Measurements from ENCODE around the genes FLVCR1, VASH2, ANGEL2 and RPS6KC1.

DNA sequence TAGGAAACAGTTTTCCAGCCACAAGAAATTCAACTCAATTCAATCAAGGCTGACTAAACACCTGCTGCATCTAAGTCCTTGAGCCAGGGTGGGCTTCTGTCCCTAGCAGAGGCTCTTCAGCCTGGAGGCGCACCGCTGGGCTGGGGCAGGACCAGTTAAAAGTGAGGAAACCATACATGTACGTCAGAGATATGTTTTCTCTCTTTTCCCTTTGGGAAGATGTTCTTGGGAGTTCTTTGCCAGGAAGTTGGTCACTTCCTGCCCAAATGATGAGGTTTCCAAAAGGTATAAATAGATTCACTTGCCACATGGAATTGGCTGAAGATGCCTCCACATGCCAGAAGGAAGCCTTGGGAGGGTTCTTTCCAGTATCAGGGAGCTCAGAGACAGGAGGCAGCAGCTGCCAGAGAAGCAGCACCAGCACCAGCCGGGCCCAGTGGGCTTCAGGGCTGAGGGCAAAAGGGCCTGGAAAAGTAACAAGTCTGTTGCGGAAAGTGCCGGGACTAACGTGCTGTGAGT is 97.3 kb upstream of the PPP2R5A start:
- RRBS, result 88% methylated on average over 3 of the region's 7 CpGs

DNA sequence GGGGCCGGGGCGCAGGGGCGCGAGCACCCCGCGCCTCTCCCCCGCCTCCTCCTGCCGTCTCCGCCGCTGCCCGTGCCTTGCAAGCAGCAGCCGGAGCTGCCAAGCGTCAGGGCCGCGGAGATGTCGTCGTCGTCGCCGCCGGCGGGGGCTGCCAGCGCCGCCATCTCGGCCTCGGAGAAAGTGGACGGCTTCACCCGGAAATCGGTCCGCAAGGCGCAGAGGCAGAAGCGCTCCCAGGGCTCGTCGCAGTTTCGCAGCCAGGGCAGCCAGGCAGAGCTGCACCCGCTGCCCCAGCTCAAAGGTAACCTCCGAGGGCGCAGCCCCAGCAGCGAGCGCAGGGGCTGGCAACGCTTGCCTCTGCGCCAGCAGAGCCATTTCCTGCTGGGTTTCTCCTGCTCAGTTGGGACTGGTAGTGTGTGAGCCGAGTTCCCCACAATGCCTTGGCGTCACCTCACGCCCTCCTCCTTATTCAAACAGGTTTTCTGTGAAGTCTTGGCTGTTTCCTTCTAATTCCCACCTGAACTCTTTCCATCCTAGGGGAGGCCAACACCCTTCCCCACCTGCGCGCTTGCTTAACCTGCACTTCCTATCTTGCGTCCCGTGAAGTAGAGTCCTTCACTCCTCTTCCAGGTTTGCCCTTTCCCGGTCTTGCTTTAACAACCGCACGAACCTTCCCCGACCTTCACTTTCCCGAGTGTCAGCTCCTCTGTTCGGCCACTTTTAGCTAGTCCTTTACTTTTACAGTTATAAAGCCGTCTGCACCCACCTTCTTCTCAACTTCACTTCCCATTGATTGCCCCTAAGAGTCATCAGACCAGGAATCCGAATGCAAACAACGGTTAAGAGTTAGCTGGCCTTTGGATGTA is 1.0 kb downstream of the PPP2R5A start:
- RRBS, result under 1% methylated on average over 26 of the region's 58 CpGs

- RRBS, result no CpG with 5 or more reads among the region's 7 CpGs
Measured at GRCh38 chr1:212347685-212348628, 62.7 kb downstream of the PPP2R5A start.

DNA sequence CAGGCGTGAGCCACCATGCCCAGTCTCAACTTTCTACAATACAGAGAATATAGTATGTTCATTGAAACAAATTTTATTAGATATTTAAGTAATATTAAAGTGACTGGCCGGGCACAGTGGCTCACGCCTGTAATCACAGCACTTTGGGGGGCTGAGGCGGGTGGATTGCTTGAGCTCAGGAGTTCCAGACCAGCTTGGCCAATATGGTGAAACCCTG is 51.5 kb downstream of the PACC1 start:
- RRBS, result no CpG with 5 or more reads among the region's 4 CpGs

DNA sequence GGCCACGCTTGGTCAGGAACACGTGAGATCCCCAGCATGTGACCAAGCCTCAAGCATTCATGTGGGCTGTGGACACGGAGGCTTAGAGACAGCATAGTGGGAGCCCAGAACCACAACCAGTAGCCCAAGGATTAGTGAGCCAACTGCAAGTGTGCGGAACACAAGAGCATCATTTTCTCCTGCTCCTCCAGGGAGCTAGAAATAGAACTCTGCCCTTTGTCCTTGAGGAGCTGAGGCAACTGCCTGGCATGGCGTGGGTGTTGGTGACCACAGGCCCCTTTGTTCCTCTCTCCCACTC is 50.2 kb downstream of the NENF start:
- RRBS, result no CpG with 5 or more reads among the region's 5 CpGs

- RRBS, result no CpG with 5 or more reads among the region's 9 CpGs
Measured at GRCh38 chr1:212614679-212615299, 6.2 kb downstream of the ATF3 start.

DNA sequence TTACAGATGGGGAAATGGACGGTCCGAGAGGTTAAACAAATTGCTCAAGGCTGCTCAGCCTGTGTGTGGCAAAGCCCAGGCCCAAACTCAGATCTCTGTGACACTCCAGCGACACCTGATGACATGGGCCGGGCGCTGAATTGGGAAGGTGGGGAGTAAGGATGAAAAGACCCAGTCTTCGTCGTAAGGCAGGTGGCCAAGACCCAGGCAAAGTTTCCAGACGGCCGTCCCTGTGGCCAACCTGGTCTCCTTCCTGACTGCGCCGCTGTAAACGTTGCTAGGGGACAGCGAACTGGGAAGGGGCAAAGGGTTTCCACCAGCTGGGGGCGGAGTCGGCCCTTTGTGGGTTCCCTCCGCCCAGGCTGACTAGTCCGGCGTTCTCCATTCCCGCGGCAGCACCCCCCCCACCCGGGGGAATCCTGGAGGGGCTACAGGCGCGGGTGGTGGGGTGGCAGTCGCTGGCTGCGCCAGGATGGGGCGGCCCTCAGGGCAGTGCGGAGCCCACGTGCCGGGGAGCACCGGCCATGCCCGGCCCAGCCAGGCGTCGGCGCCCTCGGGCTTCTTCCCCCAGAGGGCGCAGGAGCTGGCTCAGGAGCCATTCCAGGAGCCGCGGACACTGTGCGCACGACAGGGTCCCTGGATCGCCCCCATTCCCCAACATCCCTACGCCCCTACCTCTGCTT is 640 bp downstream of the BATF3 start:
- RRBS, result 3% methylated on average over 3 of the region's 42 CpGs

- RRBS, result 1% methylated on average over 28 of the region's 73 CpGs
Measured at GRCh38 chr1:212857963-212858623, at the start of gene FLVCR1. FLVCR1 (plus strand) TSS chr1:212858275.

GRCh38 chr1:212950195-212951142 is at the start of gene VASH2:
VASH2 (plus strand) TSS chr1:212950541.
- RRBS, result 2% methylated on average over 21 of the region's 63 CpGs

DNA sequence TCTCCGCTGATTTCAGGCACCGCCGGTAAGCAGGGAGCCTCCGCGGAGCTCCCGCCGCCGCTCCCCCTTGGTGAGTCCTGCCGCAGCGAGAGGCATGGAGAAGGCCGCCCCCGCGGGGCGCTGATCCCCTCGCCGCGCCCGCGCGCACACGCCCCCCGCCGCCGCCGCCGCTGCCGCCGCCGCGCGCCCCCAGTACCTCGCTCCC is 884 bp downstream of the VASH2 start:
- RRBS, result 2% methylated on average over 3 of the region's 32 CpGs

GRCh38 chr1:213005531-213006176 is 10.0 kb downstream of the ANGEL2 start:
- RRBS, result no CpG with 5 or more reads among the region's 6 CpGs

GRCh38 chr1:213015358-213016022 is at the start of gene ANGEL2:
ANGEL2 (minus strand) TSS chr1:213015867.
- RRBS, result 2% methylated on average over 20 of the region's 49 CpGs

GRCh38 chr1:213050861-213052167 is at the start of gene RPS6KC1:
RPS6KC1 (plus strand) TSS chr1:213051241.
- RRBS, result under 1% methylated on average over 14 of the region's 57 CpGs

DNA sequence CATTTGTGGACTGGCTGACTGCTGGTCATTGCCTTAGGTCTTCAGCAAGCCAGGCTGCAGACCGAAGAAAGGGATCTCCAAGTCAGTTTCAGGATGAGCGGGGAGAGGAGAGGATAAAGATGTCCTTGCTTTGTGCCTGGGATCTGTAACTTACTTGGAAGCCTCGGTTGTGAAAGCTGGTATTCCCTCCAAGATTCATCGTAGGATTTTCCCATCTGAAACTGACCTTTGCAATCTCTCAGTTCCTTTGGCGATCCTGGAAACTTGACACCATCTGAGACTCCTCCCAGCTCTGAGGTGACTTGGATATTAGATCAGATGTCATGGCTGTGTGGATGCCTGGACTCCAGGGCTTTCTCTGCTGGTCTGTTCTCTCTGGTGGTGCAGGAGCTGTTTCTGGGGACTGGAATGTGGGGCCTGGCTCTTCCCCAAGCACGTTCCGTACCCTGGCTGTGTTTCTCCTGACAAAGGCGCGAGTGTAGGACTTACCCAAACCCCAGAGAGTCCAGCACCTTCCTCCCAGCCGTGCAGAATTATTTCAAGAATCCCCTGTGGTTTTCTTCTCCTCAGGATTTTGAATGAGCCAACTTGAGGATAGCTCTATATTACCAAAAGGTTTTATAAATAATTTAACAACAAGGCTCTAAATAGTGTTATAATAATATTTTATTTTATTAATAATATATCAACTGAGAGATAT is 252.2 kb downstream of the RPS6KC1 start:
- RRBS, result no CpG with 5 or more reads among the region's 10 CpGs

GRCh38 chr1:213462620-213462970 is 411.6 kb downstream of the RPS6KC1 start:
- RRBS, result no CpG with 5 or more reads among the region's 5 CpGs

DNA sequence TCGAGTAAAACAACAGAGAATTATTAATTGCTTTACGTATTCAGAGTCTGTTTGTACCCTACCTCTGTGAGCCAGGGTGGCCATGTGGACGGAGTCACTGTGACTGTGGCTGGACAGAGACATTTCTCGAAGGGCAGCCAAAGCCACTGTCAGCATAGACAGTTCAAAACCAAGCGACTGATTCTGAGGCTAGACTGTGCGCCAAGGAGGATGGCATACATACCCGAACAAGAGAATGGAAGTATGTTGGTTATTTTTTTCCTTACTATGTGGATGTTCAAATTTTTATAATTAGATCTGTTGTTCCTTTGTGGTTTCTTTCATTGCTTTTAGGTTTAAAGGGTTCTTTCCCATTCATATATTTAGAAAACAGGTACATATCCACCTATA is 390.9 kb upstream of the PROX1 start:
- RRBS, result no CpG with 5 or more reads among the region's 7 CpGs

DNA sequence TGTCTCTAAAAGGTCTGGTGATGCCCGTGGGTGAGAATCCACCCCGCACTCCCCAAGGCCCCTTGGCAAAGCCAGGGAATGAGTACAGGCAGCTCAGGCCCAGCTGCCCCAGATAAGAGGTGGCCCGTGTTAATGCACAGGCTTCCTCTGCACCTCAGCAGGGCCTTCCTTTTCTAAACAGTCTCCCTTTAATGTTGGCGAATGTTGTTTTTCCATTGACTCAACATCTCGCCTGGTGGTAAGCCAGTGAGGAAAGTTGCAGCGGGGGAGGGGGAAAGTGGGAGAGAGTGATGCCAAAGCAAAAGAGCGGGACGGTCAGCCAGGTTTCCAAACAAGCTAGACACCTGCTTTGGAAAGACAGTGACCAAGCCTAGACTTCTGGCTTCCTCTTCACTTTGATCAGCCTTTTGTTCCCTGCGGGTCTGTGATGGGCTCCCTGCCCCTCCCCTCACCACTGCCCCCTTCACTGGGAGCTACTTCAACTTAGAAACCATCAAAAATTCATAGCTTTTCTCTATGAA is 10.3 kb upstream of the PROX1 start:
- RRBS, result no CpG with 5 or more reads among the region's 9 CpGs

DNA sequence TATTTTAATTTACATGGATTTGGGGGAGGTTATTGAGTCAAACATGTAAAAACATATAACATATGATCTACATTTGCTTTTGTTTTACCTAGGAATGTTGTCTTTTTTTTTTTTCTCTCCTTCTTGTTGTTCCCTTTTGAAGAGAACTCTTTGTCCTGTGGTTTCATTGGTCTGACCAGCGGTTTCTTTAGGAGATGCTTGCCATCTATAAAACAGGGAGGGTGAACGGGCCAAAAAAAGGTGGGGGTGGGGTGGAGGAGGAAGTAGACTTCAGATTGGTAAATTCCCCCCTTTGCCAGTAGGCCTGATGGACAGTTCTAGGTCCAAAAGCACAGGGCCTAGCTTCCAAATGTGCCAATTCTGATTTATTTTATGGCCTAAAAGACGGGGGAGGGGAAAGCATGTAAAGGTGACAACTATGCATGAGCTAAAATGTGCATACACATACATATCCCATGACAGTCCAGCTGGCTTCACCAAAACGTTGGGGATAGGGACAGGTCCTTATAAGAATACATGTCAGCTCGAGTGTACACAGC is 6.5 kb upstream of the PROX1 start:
- RRBS, result no CpG with 5 or more reads among the region's 5 CpGs

DNA sequence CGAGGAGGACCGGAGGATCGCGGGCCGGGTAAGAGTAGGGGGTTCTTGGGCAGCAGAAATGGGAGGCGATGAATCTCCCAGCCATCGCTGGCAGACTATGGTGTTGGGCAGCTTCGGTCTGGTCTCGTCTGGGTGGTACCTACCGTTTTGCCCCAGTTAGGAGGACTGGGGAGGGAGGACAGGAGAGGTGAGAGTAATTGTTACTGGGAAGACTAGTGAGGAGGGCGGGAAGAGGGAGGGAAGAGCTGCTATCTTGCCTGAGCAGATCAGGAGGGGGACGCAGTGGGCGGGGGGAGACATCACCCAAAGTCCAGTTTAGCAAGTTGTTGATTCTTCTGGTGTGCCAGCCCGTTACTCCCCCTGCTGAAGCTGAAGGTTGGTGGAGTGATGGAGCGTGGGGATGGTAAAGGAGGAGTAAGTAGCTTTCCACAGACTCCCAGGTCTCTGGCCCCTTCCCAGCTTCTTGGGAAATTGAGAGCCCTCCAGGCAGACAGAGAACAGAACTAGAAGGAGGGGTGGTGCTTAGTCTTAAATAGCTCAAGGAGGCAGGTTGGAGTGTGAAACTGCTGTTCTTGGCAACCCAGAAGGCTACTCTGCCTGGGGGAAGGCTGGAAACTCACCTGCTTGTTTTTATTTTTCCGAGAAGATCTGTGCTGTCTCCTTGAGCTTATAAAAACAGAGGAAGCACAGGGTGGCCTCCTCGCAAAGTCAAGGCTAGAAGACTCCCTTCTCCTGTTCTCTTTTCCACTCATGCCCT is 1.8 kb downstream of the PROX1 start:
- RRBS, result 3% methylated on average over 2 of the region's 17 CpGs

DNA sequence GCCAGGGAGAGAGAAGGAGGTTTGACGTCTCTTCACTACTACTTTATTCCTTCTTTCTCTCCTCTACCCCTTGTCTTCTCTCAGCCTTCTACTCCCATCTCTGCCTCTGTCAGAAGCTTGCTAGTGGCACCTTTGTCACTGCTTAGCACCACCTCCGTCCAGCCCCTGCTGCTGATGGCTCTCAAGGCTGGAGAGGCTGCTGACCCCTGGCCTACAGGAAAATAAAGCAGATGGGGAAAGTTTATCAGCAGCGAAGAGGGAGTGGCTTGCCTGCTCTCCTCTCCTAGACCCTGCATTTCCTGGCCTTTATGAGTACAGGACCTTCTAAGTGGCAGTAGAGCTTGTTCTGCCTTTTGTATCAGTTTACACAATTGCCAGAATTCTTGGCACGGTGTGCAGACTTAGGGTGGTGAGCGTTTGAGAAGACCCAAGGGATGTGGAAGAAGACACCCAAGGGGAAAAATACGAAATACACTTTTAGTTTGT is 27.0 kb downstream of the PROX1 start:
- RRBS, result no CpG with 5 or more reads among the region's 6 CpGs

Measured in cardiac fibroblast (primary cell).